ENCODE results near the gene IMPG2.

- PRO-cap, result no peak
These were observed 22.6 kb upstream of the FILIP1L start for GRCh38 chr3:100136843-100137409.

DNA sequence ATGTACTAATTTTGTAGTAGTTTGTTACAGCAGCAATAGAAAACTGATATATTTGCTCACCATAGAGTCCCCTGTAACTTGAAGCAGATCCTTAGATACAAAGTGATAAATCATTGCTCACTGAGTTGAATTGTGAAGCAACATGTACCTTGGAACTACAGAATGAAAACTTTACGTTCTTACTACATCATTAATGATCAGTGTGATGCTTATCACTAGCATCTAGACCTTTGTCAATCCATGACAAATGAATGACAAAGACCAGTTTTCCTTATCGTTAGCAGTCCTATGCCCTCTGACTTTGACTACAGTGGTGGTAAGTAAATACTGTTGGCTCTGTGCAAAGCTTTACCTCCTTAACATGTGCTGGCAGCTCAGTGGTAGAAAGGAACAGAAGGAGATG is 53.9 kb downstream of the TMEM45A start:
- PRO-cap, result no peak

- PRO-cap, result no peak
These were observed 6.2 kb downstream of the ABI3BP start for GRCh38 chr3:100987096-100987315.

GRCh38 chr3:101017105-101017304 is 23.8 kb upstream of the ABI3BP start:
- PRO-cap, result no peak

DNA sequence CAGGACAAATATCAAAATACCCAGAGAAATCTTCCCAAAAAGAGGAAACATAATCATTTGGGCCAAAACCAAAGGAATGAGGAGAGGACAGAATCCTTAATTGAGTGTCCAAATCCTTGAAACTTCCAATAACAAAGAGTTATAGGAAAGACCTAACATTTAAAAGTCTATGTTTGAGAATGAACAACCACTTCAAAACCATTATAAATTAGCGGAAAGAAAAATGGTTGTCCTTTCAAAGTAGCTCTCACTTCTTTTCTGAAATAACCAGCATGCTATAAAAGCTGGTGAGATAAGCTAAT is at the start of gene IMPG2:
IMPG2 (minus strand) TSS at position 260 of the 302 bp plus-strand sequence.
- PRO-cap, result no peak

DNA sequence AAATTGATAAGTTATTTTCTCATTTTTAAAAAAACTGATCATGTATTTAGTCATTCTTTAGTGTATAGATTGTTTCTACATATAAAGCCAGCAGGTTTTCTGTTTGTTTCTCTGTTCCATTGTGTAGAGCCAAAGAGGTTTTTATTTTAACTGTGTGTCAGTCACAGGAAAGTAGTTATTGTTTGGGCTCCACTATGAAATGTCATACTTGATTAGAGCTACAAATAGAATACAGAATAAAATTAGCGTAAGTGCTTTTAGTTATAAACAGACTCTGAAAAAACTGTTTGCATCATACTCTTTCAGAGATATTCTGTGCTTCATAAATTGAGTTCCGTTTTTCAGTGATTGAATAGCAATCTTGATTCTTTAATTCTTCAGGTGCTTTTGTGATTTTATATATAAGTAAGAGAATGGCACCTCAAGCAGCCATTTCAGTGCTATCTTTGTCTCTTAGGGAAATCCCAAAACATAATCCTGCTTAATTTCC is 4.1 kb downstream of the PCNP start:
- PRO-cap, result no peak

DNA sequence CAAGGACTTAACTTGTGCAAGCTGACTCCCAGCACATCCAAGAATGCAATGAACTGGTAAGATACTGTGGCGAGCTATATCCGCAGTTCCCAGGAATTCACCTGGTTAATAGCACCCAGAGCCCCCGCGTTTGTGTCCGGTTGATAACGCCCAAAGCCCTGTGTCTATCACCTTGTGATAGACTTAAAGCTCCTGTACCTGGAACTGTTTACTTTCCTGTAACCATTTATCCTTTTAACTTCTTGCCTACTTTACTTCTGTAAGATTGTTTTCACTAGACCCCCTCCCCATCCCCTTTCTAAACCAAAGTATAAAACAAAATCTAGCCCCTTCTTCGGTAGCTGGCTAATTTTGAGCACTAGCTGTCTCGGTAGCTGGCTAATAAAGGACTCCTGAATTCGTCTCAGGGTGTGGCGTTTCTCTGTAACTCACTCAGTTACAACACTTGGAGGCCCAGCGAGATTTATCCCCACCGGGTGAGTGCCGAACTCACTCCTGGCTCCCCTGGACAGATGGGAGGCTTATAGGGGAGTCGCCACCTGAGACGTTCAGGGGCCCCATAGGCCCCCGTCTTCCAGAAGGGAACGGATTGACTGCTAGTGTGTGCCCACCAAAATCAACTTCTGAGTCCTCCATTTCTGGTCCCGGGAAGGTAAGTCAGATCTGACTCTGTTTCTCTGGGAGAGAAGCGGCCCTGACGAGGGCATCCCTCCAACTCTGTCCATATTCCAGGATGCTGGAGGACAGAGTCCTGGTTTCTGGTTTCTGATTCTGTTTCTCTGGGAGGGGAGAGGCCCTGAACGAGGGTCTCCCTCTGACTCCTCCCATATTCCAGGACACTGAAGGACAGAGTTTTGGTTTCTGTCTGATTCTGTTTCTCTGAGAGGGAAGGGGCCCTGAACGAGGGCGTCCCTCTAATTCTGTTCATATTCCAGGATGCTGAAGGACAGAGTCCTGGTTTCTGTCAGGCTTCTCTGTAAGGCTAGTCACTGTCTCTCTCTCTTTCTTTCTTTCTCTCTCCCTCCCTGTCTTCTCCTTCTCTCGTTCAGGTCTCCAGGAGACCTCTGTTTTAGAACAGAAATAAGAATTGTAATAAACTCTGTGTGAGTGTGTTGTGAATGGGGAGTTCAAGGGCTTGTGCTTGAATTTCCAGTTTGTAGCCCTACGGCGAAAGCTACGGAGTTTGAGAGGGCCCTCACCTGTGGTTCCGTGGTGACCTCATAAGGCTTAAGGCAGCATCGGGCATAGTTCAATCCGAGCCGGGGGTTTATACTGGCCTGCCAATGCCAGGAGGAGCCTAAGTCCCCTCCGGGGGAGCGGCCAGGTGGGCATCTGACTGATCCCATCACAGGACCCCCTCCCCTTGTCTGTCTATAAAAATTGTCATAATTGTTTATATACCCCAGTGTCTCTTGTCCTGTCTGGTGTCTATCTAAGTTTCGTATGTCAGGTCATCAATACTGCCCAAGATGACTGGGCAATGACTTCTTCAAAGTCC is 44.2 kb downstream of the ZBTB11 start:
- PRO-cap, result no peak

- PRO-cap, result no peak
These were observed 974 bp downstream of the RPL24 start for GRCh38 chr3:101685516-101685971.

GRCh38 chr3:101691958-101692356 is 5.4 kb upstream of the RPL24 start:
- PRO-cap, result no peak

DNA sequence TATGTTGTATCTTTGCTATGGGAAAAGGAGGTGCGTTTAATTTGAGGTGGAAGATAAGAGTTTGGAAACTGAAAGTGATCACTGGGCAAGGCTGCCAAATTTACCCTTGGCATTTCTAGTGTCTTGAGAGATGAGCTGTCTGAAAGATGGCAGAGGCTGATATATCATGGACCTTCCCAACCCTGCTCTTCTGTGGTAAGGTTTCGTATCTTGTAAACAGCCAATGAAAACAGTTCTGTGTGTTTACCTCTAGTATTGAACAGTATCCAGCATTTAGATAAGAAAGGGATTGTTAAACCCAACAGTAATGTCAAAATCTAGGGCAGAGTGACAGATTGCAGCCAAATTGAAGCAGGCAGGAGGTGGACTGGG is 15.8 kb upstream of the NFKBIZ start:
- PRO-cap, result no peak

DNA sequence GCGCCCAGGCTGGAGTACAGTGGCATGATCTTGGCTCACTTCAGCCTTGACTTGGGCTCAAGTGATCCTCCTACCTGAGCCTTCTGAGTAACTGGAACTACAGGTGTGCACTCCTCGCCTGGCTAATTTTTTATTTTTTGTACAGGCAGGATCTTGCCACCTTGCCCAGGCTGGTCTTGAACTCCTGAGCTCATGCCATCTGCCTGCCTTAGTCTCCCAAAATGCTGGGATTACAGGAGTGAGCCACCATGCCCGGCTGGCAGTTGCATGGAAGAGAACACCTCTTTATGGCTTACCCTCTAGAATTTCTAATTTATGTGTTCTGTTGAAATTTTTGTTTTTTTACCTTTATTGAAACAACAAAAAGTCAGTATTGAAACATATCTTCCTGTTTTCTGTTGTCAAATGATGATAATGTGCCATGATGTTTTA is 10.9 kb downstream of the NFKBIZ start:
- PRO-cap, result no peak

DNA sequence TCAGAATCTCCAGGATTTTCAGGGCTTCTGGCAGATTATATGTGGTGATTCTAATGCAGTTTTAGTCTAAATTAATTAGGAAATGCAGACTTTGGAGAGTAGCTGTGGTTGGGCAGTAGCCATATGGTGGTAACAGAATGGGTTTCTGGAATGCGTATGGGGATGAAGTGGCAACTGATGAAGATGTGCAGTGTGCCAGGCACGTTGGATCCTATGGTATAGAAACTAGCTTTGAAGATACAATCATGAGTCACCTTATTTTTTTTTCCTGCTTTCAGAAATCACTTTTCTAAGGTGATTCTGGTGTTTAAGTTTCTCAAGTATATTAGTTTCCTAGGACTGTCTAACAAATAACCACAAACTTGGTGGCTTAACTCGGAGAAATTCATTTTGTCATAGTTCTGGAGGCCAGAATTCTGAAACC is 14.6 kb downstream of the NFKBIZ start:
- PRO-cap, result no peak

GRCh38 chr3:101941138-101941735 is 91.9 kb downstream of the NFKBIZ start:
- PRO-cap, result no peak

- PRO-cap, result no peak
These were observed 229.6 kb downstream of the NFKBIZ start for GRCh38 chr3:102078918-102079240.

- PRO-cap, result no peak
These were observed 254.6 kb upstream of the ZPLD1 start for GRCh38 chr3:102180216-102180662.

DNA sequence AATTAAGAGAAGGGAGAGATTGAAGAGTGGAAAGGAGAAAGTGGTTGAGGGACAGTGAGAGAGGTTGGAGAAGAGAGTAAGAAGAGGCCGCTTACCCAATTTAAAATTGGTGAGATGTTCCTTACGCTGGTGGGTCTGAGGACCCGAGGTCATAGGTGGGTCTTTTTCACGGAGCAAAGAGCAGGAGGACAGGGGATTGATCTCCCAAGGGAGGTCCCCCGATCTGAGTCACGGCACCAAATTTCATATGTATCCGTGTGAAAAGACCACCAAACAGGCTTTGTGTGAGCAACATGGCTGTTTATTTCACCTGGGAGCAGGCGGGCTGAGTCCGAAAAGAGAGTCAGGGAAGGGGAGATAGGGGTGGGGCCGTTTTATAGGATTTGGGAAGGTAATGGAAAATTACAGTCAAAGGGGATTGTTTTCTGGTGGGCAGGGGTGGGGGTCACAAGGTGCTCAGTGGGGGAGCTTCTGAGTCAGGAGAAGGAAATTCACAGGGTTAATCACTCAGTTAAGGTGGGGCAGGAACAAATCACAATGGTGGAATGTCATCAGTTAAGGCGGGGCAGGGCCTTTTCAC is 921.5 kb upstream of the ALCAM start:
- PRO-cap, result no peak

GRCh38 chr3:105365969-105366306 is 771 bp upstream of the ALCAM start:
- PRO-cap, result no peak

DNA sequence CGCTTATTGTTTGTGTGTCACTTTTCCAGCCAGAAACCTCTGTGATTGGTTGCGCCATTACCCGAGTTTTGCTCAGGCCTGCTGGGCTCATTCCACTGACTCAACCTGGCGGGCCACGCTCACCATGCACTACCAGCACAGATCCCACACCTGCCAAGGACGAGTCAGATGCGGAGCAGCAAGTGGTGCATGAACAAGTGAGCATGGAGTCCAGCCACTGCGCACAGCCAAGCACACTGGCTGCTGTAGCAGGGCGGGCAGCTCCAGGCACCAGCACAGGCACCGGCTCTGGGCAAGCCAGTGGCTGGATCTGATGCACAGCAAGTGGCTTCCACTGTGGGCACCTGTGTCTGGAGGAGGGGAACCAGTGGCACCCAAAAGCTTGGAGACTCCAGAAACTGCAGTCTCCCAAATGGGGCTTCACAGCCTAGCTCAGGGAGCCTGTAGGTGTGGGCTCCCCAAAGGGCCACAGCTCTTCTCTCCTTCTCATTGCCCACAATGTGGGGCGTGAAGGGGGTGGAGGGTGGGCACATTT is 110.3 kb downstream of the CBLB start:
- PRO-cap, result no peak

- PRO-cap, result no peak
These were observed 84.0 kb downstream of the CBLB start for GRCh38 chr3:105784652-105785294.

DNA sequence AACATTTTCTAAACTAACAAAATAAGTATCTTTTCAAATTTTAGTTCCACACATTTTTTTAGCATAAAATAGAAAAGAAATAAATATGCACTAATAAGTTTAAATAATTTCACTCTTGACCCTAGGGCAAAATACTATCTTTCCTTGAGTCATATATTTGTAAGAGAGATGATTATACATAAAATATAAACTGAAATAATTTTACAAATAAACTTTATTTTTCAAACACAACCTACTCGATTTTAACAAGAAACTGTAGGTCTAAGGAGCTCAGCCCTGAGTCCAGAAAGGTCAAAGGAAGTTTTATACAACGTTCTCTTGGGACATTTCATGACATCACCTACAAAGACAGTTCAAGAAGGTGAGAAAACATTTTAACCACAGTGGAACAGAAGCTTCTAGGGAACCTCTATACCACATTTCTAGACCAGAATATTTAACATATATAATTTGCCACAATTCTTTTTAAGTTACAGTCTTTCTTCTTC is 40.2 kb downstream of the CBLB start:
- PRO-cap, result no peak